Upper lobe of left lung (tissue), 5 donors: ENCODE data around the gene GAL3ST2.

DNA sequence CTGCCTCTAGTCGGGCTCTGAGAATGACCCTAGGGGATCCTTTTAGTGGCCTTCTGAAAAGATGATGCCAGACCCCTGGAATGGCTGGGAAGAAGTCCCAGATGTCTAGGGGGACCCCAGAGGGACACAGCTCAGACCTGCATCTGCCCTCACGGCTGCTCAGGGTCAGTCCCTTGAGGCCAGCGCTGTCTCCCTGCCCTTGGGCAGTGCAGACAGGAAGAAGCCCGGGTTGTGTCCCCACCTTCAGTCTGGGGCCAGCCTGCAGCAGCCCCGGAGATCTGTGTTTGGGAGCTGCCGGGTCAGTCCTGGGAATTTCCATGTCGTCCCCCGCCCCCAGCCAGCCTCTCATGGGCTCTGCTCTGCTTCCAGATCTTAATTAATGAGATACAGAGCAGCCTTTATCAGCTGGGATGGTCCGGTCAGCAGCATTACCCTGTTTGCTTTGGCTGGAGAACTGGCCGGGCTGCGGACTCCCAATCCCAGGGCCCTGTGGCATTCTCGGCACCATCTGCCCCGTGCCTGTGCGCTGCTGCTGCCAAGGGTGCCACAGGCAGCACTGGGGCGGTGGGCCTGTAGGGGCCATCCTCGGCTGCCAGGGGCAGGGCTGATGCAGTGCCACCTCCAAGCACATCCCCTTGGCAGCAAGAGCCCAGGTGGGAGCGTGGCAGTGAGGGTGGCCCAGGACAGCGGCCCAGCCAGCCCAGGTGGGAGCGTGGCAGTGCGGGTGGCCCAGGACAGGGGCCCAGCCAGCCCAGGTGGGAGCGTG, 2.4 kb downstream of the BOK start:
- PRO-cap, 2 experiments = no peak in any of the 2 experiments
- RAMPAGE, long total RNA, 4 experiments = no peak in any of the 4 experiments

GRCh38 chr2:241689616-241690226, 3.1 kb upstream of the DTYMK start:
- PRO-cap, 2 experiments = no peak in any of the 2 experiments
- RAMPAGE, long total RNA, 4 experiments = no peak in any of the 4 experiments

DNA sequence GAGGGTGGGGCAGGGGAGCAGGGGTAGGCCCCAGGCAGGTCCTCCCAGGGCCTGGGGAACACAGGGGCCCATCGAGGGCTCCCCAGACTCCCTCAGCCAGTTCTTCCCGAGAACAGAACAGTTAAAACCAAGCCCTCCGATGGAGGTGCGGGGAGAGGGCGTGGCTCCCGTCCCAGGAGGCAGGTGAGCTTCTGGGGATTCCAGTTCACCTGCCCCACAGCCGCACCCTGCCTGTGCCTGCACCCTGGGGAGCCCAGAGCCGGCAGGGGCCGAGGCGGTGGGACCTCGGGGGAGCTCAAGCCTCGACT, at the start of gene GAL3ST2:
Gene GAL3ST2 (plus strand): TSS at position 203 of the 308 bp plus-strand sequence.
- PRO-cap, 2 experiments = no peak in any of the 2 experiments
- RAMPAGE, long total RNA, 4 experiments = start-site peak on the plus strand in 1 of 4 experiments, centred at position 232 of the sequence, 10 reads per replicate

DNA sequence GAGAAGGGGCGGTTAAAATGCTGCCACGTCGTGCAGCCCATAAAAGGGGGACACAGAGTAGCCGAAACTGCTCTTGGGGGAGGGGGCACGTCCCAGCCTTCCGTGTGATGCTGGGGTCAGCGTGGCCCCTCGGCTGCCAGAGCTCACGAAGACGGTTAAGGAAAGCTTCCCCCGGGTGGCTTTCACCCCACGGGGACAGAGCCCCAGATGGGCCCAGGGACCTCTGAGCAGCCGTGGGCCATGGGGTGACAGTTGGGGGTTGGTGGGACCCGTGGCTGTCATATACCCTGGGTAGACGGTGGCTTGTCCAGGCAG, 342 bp downstream of the NEU4 start:
- PRO-cap, 2 experiments = no peak in any of the 2 experiments
- RAMPAGE, long total RNA, 4 experiments = no peak in any of the 4 experiments

- PRO-cap, 2 experiments = no peak in any of the 2 experiments
- RAMPAGE, long total RNA, 4 experiments = no peak in any of the 4 experiments
Observed at GRCh38 chr2:241868452-241869145, 930 bp upstream of the RTP5 start.

DNA sequence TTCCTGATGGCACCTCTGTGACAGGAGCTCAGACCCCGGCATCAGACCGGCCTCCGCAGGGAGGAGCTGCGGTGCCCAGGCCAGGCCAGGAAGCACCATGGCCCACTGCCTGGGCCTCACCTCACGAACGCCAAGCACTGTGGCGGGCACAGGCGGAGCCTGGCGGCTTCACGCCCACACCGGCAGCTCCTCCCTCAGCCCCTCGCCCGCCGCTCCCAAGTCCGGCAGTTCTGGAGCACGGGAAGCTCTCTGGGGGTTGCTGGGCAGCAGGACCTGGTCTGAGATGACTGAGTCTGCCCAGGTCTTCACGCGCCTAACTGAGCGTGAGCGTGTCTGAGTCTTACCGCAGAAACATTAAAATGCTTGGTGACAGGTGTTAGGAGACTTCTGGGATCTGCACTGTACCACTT, 8.9 kb downstream of the FAM240C start:
- PRO-cap, 2 experiments = no peak in any of the 2 experiments
- RAMPAGE, long total RNA, 4 experiments = no peak in any of the 4 experiments

DNA sequence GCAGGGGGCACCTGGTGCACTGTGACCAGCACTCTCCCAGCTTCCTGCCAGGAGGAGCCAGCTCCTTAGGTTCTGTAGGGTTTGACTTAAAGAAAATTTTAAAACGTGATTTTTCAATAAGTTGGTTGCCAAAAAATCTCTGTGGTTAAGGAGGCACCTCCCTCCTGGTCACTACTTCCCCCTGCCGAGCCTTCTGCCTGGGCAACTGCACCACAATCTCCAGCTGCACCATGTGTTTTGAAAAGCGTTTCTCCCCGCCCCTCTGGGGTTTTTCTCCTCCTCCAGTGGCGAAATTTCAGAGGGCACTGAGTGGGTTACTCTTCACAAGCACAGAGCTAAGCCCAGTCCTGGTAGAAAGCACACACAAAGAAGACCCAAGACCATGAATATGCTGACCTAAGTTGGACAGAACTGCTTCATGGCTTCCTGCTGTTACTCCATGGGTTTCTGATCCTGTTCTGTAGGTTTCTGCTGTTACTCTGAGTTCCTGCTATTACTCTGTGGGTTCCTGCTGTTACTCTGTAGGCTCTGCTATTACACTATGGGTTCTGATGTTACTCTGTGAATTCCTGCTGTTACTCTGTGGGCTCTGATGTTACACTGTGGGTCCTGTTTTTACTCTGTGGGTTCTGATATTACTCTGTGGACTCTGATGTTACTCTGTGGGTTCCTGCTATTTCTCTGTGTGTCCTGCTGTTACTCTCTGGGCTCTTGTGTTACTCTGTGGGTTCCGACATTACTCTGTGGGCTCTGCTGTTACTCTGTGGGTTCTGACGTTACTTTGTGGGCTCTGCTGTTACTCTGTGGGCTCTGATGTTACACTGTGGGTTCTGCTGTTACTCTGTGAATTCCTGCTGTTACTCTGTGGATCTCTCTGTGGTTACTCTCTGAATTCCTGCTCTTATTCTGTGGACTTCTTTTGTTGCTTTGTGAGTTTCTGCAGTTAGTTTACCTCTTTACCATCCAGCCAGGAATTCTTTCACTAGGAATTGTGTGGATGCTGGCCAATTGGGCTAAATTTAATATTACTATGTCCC, 185.9 kb upstream of the FAM240C start:
- PRO-cap, 2 experiments = peak in 1 of 2 experiments; most common plus-strand start position 332 of the sequence (in 1); most common minus-strand start position 199 of the sequence (in 1)
- RAMPAGE, long total RNA, 4 experiments = no peak in any of the 4 experiments

GRCh38 chr2:242118011-242118511, 217.8 kb upstream of the FAM240C start:
- PRO-cap, 2 experiments = no peak in any of the 2 experiments
- RAMPAGE, long total RNA, 4 experiments = no peak in any of the 4 experiments